HCT116 (cell line): ENCODE measurements around the gene SLC13A4.

- RRBS, result no CpG with 5 or more reads among the region's 10 CpGs
These were observed 39.6 kb upstream of the STMP1 start for GRCh38 chr7:135622539-135623233.

DNA sequence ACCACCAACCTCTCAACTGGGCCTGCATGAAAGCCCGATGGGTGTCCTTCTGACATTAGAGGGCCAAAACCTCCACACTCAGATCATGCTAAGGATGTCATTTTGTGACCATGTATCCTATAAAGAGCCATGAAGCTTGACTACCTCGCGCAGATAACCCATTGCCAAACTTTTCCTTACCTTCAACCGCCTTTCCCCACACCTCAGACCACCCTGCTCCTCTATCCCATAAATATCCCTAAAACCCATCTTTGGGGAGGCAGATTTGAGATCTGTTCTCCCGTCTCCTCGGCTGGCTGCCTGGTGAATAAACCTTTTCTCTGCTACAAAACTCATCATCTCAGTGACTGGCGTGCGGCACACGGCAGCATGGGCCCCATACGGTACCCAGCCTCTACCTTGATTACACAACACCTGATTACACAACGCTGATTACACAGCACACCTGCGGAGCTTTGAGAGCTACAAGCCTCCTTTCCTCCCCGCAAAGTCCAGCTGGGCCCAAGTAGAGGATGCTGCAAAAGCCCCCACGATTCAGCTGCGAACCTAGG lies 633 bp upstream of the STMP1 start:
- RRBS, result no CpG with 5 or more reads among the region's 15 CpGs

DNA sequence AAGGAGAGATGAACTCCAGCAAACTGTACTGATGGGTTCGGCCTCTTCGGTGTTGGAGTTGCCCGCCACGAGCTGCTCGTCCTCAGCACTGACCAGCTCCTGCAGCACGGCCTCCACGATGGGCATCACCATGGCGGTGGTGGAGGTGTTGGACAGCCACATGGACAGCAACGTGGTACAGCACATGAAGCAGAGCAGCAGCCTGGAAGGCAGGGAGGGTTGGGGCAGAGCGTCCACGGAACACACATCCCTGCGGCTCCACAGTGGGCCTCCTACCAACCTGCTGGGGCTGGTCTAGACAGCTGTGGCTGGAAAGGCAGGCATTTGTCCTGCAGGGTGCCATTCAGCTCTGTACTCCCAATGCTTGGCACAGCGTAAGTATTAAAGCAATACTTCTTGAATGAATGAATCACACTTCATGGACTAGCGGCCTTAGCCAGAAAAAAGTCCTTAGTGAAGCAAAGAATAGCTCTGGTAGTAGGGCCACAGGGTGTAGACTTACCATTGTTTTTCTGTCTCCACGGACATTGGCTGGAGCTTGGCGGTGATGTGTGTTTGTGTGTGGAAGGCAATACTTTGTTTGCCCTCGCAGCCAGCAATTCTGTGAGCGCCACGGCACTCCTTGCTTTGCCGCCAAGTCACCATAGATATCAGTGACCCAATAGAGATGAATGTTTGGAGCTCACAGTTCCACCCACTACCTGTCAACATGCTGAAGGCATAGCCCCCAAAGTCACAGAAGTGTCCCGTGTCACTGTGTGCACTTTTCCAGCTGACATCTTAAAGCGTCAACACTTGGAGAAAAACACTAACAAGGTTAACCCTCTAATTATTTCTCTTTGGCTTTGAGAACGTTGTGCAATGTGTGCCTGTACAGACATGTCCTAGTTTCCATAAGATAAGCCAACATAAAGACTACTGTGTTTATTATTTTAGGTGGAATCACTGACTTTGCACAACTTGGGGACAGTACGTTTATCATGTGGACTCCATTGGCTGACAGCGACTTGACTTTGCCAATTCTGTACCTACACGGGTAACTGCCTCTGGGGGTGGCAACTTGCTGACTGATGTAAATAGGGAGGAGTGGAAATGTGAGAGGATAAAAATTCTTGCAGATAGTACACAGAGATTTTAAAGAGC lies 21.5 kb downstream of the SLC13A4 start:
- RRBS, result no CpG with 5 or more reads among the region's 26 CpGs

DNA sequence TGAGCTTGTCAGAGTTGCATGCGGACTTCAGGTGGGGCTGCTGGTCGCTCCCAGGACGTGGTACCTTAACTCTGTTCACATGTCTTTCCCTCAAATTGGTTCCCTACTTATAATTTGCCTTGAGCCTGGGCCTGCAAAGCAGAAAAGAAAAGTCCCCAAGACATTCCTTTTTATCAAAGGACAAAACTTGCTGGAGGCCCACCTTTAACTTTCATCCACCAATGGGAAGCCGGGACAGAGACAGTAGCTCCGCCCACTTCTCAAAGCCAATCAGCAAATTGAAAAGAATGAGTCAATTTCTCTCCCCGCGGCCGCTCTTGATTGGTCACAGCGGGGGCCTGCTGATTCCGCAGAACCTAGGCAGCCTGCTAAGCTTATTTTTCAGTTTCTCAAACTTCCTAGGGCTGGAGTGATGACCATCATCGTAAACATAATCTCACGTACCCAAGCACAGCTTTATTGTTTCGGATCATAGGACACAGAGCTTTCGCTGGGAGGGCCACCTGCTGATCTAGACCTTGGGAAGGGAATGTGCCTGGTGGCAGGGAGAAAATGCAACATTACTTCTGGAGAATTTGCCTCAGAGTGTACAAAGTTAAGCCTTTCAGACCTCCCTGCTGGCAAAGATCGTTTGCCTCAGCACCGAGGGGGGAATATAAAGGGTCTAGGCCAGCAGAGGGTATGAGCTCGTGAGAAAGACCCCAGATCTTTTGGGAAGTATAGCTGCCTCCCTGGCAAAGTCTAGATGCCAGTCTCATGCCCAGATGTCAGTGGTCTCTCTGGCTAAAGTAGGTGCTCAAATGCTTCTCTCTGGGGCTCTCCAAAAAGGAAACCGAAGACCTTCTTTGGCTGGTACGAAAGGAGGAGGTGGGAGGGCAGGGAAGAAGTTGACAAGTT lies at the start of gene SLC13A4:
Gene SLC13A4, minus strand, starts transcription at position 142 of the 897 bp plus-strand sequence.
- RRBS, result no CpG with 5 or more reads among the region's 19 CpGs

- RRBS, result no CpG with 5 or more reads among the region's 8 CpGs
These were observed 2.7 kb downstream of the FAM180A start for GRCh38 chr7:135745846-135746421.

GRCh38 chr7:135766457-135766889 lies 17.9 kb upstream of the FAM180A start:
- RRBS, result no CpG with 5 or more reads among the region's 4 CpGs

DNA sequence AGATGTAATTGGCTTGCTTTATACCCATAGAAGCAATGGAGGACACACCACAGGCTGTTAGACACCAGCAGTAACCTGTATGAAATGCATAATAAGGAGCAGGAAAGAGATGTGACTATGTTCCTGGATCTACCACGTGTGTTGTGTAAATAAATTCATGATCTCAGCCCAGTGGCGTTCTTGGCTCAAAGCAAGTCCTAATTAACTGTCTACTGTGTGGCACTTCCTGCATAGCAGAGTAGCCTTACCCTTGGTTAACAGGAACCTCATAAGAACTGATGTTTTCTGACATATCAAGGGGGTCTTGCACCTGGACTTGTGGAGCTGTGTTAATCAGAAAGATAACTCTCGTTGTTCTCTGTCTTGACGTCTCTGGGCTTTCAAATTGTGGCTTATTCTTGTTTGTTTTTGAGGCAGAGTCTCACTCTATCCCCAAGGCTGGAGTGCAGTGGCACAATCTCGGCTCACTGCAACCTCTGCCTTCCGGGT lies 25.7 kb upstream of the FAM180A start:
- RRBS, result no CpG with 5 or more reads among the region's 6 CpGs

DNA sequence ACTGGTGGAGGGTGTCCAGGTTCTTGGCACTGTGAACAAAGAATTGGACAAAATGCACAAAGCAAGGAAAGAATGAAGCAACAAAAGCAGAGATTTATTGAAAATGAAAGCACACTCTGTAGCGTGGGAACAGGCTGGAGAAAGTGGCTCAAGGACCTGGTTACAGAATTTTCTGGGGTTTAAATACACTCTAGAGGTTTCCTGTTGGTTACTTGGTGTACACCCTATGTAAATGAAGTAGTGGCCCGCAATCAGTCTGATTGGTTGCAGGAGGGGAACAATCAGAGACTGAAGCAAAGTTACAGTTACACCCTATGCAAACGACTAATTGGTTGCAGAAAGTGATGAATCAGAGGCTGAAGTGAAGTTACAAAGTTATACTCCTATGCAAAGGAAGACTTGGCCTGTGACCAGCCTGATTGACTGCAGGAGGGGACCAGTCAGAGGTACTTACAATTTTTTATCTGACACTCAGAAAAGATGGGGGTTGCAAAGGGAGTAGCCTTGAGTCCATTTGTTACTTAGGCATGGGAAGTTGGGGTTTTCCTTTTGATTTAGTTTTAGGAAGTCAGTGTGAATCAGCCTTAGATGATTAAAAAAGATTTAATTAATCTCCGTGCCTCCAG lies 3.6 kb upstream of the MTPN start:
- RRBS, result no CpG with 5 or more reads among the region's 4 CpGs

DNA sequence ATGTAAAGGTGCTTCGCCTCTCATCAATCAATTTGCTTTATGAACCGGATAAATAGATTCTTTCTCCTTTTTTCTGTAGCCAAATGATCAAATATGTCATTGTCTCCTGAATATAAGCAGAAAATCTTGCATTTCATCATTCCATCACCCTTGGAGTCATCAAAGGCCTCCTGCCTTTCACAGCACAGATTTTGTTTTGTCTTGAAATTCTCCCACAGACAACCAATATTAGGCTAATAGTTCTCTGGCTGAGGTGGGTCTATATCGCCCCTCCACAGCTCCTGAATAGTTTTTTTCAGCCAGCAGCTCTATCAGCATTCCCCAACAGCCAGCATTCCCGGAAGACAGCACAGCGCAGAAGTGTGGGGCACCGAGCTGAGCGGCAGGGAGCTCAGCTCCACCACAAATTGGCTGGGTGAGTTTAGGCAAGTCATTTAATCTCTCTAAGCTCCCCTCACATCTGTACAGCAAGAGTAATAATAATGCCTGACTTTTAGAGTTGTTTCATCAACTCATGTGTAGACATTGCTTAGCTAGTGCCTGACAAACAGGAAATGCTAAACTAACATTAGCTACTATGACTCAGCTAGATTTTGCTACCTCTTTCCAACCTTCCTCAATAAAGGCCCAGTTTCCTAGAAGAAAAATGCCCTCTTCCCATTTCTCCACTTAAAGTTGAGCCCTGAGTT lies 247.8 kb upstream of the PTN start:
- RRBS, result no CpG with 5 or more reads among the region's 7 CpGs

- RRBS, result no CpG with 5 or more reads among the region's 7 CpGs
These were observed 29.8 kb upstream of the DGKI start for GRCh38 chr7:137876336-137877271.

GRCh38 chr7:137878230-137879026 lies 31.7 kb upstream of the DGKI start:
- RRBS, result no CpG with 5 or more reads among the region's 10 CpGs

- RRBS, result no CpG with 5 or more reads among the region's 18 CpGs
These were observed 32.5 kb upstream of the DGKI start for GRCh38 chr7:137879038-137880010.

DNA sequence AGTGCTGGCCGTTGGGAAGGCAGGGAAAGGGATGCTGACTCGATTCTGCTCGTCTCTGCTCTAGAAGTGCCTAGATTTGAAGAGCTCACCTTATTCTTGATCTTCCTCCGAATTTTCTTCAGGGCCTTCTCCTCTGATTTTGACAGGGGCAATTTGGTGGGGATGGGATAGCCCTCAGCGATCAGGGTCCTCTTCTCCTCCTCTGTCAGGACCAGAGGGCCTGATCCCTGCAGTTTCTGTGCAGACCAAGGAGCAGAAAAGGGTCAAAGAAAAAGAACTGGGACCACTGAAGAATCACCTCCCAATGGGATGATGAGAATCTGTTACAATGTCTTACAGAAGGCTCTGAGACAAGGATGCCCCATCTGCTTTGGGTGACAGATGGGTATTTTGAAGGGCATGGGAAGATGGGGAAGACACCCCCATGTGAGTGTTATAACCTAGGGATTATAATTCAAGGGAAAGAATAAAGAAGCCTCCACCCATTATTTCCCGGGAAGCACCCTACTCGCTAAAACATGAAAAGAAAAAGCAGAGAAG lies 58.9 kb upstream of the DGKI start:
- RRBS, result no CpG with 5 or more reads among the region's 7 CpGs

DNA sequence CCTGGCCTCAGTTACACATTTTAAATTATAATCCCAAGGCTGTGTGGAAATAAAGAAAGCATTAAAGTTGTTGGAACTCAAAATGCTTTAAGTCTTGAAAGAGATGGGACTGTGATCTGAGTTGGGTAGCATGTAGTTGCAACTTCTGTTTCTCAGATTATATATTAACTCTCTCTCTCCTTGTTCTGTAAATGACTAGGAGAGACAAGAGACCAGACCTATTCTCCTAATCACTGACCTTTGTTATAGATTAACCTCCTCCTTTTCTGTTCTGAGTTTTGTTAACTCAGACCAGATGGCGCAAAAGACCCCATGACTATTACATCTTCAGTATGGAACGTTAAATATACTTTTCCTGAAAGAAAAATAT lies 143.7 kb upstream of the TRIM24 start:
- RRBS, result no CpG with 5 or more reads among the region's 2 CpGs

DNA sequence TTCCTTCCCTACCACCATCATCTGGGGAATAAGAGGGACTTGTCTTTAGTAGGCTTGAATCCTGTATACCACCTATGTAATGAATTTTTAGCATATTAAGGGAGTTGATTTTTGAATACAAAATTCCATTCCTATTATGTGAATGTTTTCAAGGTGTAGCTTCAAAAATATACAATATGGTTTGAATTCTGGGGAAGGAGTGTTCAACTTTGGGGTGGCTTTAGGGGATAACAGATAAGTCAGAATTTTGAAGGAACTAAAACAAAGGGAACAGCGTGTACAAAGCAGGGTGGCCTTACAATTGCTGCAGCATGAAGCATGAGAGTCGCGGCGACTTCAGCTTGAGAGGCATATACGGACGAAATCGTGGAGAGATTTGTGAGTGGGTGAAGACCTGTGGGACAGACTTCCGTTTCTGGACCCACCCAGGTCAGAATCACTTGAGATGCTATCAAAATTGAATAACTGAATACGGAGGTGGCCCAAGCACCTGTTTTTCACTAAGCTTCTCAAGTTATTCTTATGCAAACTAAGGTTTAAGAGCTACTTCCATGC lies 1.6 kb upstream of the TRIM24 start:
- RRBS, result no CpG with 5 or more reads among the region's 9 CpGs

GRCh38 chr7:138459533-138460009 lies 488 bp upstream of the TRIM24 start:
- RRBS, result no CpG with 5 or more reads among the region's 10 CpGs

DNA sequence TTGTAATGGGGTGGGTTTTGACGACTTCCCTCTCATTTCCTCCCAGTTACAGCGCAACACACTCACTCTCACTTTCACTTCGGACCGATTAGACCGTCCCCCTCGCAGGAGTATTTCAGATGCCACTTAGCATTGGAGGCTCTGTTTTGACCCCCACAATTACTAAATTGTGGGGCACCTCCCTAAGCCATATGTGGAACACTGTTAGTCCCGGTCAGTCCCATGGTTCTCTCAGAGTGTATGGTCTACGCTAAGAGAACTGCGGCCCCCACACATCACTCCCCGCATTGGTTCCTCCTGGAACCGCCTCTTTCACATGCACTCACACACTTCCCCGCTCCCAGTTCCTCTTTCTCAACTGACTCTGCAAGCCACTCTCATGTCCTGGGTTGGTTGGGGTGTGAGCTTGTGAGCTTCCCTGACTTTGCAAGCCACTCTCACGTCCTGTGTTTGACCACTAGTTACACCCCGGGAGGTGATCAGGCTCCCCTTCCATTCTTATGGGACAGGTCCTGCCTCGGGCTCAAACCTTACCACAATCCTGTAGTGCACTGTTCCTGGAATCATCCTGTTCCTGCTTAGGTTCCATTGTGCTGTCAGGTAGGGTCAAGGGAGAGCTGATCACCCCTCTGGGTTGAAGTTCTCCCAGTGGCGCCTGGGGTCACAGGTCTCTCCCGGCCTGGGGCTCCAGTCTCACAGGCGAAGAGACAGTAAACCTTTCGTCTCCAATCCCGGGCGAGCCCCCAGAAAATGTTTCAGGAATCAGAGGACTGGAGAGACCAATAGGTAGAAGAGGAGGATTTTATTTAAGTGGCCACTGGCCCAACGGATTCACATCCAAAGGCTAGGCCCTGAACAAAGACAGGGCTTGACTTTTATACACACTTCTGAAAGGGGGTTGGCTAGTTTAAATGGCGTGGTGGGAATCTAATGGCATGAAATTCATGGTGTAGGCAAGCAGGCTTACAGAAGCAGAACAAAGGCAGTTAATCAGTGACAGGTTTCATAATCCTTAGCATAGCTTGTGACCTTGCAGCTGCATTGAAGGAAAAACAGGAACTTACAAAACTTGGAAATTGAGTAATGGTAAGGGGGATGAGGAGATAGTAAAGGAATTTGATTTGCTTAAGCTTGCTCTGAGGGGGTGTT lies 105.2 kb downstream of the TRIM24 start:
- RRBS, result 99% methylated on average over 3 of the region's 23 CpGs

GRCh38 chr7:138755670-138756263 lies 42.0 kb upstream of the TMEM213 start:
- RRBS, result no CpG with 5 or more reads among the region's 9 CpGs

- RRBS, result no CpG with 5 or more reads among the region's 3 CpGs
These were observed 25.1 kb upstream of the ZC3HAV1L start for GRCh38 chr7:139060933-139061332.

GRCh38 chr7:139230518-139230938 lies 509 bp upstream of the UBN2 start:
- RRBS, result no CpG with 5 or more reads among the region's 20 CpGs